ENCODE results near the genes C1orf116, YOD1 and C4BPB.

DNA sequence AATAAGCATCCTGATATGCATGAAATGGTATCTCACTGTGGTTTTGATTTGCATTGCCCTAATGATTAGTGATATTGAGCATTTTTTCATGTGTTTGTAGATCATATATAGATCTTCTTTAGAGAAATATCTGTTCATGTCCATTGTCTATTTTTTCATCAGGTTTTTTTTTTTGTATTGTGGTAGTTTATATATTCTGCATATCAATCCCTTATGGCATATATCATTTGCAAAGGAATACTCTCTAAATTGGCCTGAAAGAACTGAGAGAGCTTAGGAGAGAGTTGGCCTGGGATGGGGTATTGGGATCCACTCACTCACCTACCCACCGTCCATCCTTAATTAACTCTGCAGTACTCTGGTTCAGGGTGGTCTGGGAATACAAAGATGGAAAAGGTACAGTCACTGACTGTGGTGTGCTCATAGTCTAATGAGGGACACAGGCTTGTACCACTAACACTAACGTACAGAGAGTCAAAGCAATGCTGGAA is 41.1 kb downstream of the EIF2D start:
- PRO-cap = no peak

DNA sequence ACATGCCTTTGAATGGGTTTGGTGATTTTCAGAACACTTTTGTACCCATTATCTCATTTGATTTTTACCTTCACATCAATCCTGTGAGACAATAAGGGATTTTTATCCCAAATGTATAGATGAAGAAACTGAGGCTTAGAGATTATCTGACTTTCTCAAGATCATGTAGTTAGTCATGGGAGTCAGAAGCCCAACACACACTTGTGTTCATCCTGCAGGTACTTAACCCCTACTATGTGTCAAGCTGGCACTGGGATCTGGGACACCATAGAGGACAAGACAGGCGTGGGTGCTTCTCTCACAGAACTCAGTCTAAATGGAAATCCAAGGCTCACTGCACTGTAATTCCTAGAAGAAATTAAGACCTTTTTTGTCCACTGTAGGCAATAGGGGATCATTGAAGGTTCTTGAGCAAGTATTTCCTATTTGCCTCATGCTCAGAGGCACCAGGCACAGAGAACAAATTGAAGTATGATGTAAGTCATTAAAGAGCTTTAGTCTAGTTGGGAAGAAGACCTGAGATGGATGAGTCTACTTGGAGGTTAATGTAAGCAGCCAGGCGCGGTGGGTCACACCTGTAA is 34.8 kb downstream of the EIF2D start:
- PRO-cap = no peak

GRCh38 chr1:206608395-206608780 is 3.9 kb downstream of the EIF2D start:
- PRO-cap = no peak

DNA sequence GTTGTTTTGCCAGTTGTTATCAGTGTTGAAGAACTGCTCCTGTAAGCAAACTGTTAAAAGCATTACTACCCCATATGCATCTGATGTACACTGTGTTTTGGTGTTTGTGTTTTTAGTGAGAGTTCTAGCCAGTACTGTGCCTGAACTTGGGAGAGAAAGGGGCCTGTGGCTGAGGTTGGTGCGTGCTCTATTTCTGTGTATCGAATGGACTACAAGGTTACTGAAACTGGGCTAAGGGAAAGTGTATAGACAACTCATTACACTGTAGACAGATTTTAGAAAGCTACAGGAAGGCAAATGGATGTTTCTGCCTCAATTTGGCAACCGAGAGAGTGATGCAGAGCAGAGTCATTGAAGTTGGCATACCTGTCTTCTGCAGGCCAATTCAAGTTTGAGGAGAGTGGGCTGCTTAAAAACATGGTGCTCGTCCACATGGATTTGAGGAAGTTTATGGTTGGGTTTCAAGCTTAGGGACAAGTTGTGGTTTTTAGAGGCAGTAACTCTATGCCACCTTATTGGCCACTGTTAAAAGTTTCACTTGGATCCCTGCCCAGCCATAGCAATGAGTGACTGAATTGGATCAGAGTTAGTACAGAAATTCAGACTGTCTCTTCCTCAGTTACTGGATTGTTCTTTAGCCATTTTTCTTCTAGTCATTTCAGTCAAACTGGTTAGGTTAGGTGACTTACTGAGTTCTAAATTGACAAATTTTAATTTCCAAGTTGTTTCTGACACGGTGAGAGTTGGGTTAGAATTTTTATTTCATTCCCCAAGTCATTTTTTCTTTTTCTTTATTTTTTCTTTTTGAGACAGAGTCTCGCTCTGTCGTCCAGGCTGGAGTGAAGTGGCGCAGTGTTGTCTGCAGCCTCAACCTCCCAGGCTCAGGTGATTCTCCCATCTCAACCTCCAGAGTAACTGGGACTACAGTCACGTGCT is 17.2 kb downstream of the DYRK3 start:
- PRO-cap = no peak

DNA sequence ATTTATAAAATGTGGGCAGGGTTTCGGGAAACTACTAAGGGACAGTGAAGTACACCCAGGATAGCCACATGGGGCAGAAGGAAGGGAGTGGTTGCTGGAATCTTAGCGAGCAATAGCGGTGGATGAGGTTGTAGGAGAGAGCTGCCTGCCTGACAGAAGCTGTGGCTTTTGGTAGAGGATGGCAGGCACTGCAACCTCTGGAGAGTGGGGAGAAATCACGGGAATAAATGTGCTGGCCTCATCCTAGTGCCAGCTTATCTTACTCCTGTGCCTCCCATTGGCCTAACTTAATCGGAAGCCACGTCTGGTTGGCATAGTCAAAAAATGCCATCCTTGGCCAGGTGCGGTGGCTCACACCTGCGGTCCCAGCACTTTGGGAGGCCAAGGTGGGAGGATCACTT is 23.4 kb upstream of the MAPKAPK2 start:
- PRO-cap = no peak

- PRO-cap = no peak
Observed at GRCh38 chr1:206694431-206694916, 9.8 kb downstream of the MAPKAPK2 start.

DNA sequence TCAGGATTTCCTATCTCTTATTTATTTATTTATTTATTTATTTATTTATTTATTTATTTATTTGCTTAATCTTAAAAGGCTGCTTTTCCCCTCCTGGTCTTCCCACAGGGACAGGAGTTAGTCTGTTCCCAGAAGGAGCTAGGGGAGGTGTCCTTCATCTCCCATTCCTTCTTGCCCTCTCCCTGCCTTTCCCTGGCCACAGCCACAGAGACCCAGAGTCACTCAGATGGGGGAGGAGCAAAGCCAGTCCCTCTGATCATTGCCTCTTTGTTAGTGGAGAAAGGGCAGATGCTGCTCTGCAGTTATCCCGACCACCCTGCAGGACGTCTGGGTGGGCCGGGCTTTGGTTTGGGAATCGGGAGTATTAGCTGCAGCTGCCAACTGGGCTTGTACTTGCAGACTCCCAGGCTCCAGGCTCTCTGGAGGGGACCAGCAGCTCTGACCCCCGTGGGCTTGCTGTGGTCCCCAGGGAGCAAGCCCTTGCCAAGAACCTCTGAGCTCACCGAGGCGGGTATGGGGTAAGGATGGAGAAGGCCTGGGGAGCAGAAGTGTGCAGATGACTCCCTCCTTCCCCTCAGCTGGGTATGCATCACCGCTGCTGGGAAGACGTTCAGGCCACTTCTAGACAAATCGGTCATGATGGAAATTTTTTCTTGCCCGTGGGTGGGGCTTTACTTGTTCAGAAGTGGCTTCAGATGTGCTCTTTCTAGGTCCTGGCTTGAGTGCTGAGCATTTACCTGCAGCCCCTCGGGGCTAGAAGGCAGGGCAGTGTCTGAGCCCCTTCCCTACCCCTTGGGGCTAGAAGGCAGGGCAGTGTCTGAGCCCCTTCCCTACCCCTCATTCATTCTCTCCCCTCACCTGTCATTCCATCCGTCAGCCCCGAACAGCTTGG is 21.6 kb downstream of the MAPKAPK2 start:
- PRO-cap = no peak

DNA sequence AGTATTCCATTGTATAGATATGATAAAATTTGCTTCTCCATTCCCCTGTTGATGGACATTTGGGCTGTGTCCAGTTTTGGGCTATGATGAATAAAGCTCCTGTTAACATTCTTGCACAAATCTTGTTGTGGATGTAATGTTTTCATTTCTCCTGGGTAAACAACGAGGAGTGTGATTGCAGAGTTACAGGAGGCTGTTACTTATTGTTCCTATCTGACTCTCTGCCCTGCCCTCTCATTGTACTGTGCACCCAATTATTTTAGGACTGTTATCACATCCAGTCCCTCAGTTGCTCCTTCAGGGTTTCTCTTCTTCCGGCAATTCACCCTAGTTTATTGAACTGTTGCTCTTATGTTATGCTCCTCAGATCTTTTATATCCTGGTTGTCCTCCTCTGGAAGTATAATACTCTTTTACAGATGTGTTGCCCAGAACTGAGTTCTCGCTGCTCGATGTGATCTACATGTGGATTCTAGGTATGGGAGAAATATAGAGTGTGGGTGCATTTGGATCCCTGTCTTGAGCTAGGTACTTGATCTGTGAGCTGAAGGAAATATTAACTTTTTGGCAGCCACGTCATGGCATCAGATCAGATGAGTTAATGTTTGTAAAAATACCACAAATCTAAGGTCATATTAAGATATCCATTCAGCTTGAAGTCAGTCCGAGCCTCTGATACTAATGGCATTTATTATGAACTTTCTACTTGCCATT is 24.4 kb downstream of the MAPKAPK2 start:
- PRO-cap = no peak

DNA sequence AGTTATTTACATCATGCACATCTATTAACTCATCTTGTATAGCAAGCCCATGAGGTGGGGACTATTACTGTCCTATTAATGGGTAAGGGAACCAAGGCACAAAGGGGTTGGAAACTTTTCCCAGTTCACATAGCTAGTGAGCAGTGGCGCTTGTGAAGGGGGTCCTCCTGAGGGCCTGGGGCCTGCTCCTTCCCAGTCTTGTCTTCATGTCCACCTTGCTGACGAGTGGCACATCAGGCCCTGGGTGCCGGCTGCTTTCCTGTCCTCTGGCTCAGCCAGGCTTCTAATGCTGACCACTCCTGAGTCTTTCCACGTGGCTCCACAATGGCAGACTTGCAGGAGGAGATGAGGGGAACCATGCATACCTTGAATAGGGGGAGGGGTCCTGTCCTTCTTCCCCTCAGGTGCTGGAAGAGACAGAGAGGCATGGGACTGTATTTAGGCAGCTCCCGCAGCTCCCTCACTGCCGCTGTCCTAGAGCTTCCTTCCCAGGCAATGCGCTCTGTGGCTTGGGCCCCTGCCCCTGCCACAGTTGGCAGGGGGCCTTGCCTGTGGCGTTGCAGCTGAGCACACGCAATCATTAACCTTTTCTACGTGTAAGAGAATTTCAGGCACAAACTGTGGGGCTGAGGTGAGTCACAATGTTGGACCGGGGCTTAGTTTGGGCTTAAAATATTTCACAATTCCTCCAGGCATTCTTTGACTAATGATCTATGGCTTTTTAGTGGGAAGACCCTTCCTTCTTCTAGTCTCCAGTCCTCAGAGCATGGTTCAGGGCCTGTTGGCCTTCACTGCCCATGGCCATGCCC is 38.9 kb downstream of the MAPKAPK2 start:
- PRO-cap = no peak

DNA sequence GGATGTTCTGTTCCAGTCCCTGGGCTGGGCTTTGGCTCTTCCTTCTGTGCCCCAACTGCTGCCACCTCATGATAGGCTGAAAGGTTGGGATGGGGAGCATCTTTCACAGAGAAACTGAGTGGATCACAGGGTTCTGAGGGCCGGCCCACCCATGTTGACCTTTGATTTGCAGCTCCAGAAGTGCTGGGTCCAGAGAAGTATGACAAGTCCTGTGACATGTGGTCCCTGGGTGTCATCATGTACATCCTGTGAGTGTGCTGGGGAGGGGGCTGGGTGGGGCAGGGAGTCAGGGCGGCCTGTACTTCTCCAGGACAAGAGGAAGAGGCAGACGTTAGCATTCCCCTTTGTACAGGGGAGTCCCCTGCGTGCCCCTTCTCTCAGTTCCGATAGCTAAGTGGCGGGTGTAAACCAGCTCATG is 40.0 kb upstream of the IL19 start:
- PRO-cap = no peak

GRCh38 chr1:207018824-207019566 is 13.6 kb downstream of the C1orf116 start:
- PRO-cap = no peak

- PRO-cap = no peak
Observed at GRCh38 chr1:207029771-207030400, 2.7 kb downstream of the C1orf116 start.

DNA sequence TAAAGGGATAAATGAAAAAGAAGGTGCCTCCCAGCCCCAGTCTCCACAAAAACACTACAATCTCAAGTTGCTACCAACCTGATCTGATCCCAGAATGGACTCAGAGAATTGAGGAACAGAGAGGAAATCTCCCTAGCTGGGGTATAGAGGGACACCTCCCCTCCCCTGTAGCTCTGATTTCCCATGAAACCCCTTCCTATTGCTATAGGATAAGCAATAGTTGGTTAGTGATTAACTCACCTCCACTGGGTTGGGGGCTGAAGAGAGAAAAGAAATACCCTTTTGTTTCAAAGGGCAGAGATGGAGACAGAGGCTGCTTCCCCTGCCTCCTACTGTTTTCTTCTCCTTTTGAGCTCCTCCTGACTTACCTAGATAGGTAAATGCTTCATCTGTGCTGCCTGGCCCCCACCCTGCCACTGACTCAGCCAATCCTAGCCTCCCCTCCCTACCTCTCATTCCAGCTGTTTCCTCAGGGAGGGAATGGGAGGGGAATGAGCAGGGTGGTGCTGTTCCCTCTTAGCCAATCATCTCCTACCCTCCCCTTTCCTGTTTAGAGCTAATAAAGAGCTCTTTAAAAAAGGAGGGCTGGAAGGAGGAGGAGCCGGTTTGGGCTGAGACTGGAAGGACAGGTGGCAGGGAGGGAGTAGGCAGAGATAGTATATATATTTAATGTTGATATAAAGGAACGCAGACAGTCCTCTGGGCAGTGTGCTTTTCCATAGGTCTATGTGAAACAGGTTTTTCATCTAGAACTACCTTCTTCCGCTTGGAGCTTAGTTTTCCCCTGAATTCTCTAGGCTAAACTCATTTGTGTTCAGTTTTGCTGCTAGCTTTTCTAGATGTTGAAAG is at the start of gene C1orf116:
TSS of gene C1orf116 (minus strand) at position 418 of the 849 bp plus-strand sequence.
- PRO-cap = no peak

DNA sequence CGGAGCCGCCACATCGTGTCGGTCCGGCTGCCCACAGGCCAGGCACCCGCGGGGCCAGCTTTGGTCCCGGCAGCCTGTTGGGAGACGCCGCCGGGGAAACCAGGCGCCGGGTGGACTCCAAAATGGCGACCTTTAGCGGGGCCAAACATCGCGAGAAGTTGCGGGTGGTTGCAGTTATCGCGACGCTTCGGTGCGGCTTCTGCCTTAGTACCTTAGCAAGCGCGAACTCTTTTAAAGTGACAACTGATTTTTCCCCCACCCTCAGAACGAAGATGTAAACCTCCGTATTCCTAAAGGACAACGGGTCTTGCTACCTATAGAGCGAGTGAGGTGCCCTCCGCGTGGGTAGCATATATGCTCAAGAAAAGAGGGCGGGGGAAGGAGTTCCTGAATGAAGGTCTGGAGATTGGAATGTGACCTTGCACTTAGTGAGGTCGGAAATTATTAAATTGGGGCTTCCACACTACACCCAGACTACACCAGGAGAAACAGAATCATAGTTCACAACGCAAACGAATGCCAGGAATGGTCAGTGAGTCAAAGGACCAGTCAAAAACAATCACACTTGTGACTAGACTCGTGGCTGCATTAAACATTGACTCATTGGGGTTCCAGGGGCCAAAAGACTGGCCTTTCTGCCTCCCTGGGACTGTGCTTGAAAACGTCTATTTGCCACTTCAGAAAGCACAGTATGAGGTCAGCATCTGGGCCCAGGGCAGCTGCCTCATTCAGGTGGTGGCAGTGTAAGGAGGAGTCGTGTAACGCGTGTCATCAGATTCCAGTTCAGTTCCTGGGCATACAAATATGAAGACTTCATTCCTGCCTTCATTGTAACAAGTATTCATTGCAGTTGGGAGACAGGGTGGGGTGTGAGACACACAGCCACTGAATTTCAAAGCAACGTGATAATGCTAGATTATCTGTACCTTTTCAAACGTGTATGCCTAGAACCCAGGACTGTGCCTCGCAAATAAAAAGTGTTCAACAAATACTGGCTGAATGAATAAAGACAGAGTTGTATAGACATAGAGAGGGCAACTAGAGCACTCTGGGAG is at the start of gene YOD1:
TSS of gene YOD1 (minus strand) at position 327 of the 1,055 bp plus-strand sequence.
- PRO-cap = unidirectional peak, minus-strand start at position 123 of the sequence; unidirectional peak, plus-strand start at position 603 of the sequence

- PRO-cap = no peak
Observed at GRCh38 chr1:207088581-207089851, at the start of gene C4BPB. C4BPB (plus strand) TSS chr1:207088860.

DNA sequence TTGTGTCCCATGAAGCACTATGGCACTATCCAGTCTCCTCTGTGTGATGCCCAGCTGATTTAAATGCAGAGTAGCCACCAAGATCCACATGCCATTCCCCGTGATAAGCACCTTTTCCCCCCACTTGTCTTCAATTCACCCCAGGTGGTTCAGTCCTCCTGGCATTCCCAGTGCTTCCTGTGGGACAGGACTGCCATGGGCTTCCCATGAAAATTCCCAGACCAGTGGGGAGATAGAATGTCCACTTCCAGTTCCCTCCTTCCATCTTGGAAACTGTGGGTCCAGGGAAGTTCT is 49.1 kb downstream of the C4BPA start:
- PRO-cap = no peak

DNA sequence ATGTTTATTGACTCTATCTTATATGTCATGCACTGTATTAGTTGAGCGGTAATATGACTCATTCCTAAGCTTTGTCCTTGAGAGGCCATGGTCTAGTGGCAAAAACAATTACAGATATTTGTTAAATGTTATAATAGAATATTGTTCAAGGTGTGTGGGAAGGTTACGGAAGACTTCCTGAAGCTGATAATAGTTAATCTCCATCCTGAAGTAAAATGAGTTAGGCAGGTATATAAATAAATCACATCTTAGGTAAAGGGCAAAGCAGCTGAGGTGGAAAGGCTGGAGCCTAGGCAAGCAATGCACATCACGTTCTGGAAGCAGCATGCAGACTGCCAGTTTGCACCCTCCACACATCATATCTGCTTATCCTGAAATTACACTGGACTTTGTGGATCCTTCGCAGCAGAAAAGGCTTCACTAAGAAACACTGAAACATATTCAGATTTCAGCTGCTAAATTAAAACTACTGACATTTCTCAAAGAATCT is 16.4 kb upstream of the CD55 start:
- PRO-cap = no peak

- PRO-cap = no peak
Observed at GRCh38 chr1:207323542-207324394, 2.3 kb downstream of the CD55 start.

- PRO-cap = no peak
Observed at GRCh38 chr1:207325486-207325805, 4.0 kb downstream of the CD55 start.

DNA sequence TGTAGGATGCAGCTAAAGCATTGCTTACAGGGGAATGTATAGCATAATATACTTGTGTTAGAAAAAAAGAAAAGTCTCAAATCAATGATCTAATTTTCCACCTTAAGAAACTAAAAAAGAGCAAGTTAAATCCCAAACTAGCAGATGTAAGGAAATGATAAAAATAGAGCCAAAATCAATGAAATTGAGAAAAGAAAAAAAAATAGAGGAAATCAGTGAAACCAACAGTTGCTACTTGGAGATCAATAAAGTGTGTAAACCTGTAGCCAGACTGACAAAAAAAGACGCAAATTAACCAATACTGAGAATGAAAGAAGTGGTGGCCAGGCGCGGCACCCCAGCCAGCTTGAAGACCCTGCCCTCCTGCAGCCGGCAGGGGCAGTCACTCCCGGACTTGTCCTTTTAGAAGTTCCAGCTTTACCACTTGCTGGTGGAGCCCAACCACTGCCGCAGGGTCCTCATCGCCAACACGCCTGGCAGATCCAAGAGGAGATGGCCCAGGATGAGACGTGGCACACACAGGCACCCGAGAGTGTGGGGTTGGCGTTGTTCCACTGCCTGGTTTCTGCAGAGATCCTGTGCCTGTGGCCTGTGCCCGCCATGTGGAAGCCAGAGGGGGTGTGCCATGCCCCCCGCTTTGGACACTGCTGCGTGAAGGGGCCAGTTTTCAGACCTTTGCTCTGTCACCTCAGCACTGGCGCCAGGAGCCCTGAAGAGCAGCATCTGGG is 10.6 kb downstream of the CD46 start:
- PRO-cap = no peak